ENCODE results near the genes F10 and TMEM255B.

- RRBS: no CpG with 5 or more reads among the region's 21 CpGs
Measured at GRCh38 chr13:112884968-112885514, 84.0 kb upstream of the MCF2L start.

DNA sequence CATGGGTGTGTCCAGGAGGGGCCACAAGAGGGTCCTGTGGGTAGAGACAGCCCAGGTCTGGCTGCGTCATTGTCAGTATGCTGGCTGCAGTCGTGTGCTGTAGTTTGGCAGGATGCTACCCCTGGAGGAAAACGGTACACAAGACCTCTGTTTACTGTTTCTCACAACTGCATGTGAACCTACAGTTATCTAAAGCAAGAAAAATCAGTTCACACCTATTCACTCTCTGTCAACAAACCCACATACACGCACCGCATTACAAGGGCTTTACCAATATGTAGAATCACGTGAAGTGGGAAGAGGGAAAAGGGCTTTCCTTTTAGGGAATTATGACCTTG lies 17.4 kb upstream of the MCF2L start:
- RRBS: no CpG with 5 or more reads among the region's 6 CpGs

DNA sequence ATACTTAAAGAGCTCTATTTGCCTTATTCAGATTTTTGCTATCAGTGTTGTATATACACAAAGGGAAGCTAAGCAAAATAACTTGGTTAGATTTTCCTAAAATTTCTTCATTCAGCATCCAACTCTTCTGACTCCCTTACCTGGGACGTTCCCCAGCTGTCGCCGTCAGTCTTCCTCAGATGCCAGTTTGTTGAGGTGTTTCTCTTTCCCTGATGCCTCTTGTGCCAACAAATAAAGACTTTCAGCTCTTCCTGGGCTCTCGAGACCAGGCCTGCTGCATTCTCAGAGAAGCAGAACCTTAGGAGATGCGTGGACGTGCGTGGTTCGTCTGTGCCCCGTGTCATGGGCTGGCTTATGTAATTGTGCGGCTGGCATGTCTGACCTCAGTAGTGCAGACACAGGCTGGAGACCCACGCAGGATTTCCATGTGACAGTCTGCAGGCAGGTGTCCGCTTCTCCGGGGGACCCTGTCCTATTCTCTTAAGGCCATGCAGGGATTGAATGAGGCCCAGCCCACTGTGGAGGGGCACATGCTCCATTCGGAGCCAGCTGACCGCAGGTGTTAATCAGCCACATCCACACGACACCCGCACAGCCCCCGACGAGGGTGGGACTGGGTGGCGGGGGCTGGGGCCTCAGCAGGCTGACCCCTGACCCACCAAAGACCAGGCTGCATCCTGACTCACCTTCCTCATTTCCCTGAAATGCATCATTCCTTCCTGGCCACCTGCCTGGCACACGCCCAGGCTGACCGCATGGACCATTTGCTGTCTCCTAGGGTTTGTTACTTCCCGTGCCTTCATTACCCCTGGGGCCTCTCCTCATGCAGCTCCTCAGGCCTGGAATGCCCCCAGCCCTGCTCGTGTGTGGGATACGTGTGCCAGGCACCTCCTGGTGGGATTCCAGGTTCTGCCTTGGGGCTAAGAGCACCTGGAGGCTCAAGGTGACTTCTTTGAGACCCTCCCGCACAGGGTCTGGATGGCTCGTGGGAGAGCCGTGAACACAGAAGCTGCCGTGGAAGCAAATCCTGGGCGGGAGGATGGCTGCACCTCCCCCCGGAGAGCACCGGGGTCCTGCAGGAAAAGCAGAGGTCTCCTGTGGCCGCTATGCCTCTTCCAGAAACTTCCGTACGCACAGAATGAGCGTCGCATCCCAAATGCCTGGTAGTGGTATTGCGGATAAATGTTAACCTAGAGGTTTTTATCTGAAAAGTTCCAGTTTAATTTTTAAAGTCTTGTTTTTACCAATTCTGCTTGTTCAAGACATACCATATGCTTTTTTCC lies 10.7 kb upstream of the MCF2L start:
- RRBS: no CpG with 5 or more reads among the region's 38 CpGs

DNA sequence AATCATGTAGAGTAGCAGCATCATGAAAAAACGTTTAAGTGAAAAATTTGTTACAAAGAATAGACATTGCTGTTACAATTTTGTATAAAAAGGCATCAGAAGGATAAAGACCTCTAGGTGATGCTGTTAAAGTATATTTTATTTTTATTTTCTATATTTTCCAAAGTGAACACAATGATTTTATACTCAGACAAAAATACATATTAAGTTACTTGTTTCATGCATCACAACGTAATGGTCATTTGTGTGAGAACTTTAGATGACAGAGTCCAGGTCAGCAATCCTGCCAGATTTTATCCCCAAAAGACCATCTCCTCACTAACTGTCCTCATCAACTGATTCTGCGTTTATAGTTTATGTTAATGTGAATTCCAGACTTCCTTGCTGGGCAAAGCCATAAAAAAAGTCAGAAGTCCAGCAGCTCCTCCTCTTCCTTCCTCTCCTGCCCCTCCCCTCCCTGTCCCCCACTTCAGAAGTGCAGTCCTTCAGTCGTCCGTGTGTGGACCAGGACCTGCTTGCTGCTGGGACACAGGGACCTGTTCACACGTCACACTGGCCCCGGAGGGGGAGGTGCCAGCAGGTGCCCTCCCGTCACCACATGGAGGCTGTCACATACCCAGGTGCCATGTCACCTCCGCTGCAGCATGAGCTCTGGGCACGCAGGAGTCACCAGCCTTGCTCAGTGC lies 4.2 kb upstream of the MCF2L start:
- RRBS: no CpG with 5 or more reads among the region's 10 CpGs

- RRBS: 73% methylated on average over 1 of the region's 36 CpGs
Measured at GRCh38 chr13:112982034-112982945, 13.3 kb downstream of the MCF2L start.

DNA sequence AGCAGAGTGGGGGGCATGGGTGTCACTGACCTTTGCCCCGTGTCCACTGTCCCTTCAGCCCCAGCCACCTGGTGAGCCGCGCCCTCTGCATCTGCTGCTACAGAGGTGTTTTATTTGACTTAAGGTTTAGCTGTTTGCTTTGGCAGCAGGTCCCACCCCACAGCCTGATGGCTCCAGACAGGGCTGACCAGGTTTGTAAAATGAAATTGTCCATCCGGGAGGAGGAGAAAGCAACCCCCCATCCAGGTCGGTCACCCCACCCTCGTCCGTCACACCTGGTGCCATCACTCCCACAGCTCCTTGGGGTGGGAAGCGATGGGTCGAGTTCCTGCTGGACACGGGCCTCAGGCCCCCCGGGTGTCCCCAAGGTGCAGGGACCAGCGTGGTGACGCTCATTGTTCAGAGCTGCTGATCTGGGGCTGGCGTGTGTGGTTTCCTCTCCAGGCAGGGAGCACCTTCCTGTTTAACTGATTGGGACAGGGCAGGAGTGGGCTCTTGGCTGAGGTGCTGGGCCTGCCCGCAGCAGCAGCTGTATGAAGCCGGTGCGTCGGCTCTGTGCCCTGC lies 28.5 kb downstream of the MCF2L start:
- RRBS: 95% methylated on average over 3 of the region's 18 CpGs

GRCh38 chr13:113002176-113002610 lies 33.2 kb downstream of the MCF2L start:
- RRBS: no CpG with 5 or more reads among the region's 12 CpGs

- RRBS: 29% methylated on average over 4 of the region's 18 CpGs
Measured at GRCh38 chr13:113023157-113023516, 54.1 kb downstream of the MCF2L start.

GRCh38 chr13:113023698-113024862 lies 55.1 kb downstream of the MCF2L start:
- RRBS: 93% methylated on average over 8 of the region's 30 CpGs

DNA sequence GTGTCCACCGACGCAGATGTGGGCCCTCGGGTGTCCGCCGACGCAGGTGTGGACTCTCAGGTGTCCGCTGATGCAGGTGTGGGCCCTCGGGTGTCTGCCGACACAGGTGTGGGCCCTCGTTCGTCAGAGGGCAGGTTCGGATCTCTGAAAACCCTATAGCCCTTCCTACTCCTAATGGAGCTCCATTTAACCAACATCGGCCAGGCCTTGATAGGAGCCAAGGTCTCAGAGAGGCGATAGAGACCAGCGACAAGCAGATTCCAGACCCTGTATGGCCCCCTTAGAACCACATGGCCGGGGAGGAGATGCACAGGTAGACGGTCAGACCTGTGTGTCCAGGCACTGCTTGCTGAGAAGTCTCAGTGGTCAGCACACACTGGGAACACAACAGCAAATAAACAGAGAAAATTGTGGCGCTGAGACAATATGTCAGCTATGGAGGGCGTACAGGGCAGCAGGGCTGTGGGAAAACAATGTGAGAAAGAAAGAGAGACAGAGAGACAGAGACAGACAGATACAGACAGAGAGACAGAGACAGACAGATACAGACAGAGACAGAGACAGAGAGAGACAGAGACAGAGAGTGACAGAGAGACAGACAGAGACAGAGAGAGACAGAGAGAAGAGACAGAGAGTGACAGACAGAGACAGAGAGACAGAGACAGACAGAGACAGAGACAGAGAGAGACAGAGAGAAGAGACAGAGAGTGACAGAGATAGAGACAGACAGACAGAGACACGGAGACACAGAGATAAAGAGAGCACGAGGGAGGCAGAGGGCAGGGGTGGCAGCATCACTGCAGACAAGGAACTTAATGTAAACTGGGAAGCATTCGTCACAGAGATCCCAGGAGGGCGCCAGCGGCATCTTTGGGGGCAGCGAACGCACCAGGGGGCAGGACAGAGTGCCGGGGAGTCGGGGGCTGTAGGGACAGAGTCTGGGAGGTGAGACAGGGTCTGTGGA lies 61.8 kb downstream of the MCF2L start:
- RRBS: no CpG with 5 or more reads among the region's 28 CpGs

GRCh38 chr13:113051017-113051409 lies 54.6 kb upstream of the F7 start:
- RRBS: no CpG with 5 or more reads among the region's 25 CpGs

DNA sequence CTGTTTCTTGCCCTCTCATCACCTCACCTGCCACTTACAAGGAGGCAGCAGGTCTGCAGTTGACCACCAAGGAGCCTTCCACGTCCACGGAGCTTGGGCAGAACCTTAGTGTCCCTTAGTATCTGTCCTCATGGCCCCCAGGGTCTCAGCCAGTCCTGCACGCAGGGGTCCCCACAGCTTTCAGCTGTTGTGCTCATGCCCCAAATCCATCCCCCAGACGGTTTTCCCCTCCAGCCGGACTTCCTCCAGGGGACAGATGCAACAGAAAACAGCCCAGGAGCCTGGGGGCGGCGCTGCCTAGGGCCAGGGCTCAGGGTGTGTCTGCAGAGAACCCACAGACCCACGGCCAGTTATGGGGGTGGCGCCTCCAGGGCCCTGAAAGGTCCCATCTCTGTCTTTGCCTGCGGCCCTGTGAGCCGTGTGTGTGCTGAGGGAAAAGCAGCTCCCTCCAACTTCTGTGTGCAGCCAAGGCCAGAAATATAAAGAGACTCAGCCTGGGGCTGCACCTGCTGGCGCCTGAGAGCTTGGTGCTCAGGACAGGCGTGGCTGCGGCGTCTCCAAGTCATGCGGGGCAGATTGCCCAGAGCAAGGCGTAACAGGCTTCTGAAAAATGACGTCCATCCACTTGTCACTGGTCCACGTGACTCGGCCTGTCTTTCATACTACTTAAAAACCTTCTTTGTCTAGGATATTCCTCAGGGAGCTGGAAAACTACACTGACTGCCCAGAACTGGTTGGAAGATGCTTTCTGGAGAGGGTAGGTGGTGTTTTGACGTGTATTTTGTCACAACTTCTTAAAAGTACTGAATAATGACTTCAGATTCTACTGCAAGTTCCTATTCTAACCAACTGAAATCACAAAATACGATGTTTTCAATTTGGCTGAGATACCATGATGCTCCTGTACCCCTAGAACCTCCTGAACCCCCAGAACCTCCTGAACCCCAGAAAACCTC lies 22.0 kb upstream of the F7 start:
- RRBS: no CpG with 5 or more reads among the region's 22 CpGs

GRCh38 chr13:113122109-113122989 lies at the start of gene F10:
Gene F10 (plus strand): TSS chr13:113122799.
- RRBS: no CpG with 5 or more reads among the region's 28 CpGs

DNA sequence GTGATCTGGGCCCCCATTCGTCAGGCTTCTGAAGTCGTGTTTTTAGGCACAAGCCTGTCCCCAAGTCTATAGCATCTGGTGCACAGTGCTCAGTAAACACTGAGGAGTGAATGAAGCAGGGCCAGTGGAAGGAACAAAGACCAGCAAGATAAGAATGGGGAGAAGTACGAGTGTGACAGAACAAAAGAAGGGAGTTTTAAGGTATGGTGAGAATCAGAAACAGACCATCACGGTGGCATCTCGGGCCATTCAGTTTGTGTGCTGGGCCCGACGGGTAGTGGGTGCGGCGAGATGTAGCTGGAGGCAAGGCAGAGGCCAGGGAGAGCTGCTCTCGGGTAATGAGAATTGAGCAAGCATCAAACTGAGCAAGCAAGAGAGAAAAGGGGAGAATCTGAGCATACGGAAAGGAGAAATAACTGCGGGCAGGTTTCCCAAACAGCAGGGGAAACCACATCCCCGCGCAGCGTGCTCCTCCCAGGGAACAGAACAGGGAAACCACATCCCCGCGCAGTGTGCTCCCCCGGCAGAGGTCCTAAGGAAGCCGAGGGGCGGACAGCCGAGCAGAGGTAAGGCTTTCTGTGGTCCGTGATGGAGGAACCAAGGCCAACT lies 23.4 kb upstream of the LAMP1 start:
- RRBS: no CpG with 5 or more reads among the region's 22 CpGs

- RRBS: no CpG with 5 or more reads among the region's 9 CpGs
Measured at GRCh38 chr13:113405117-113405347, 41.1 kb upstream of the GRTP1 start.

DNA sequence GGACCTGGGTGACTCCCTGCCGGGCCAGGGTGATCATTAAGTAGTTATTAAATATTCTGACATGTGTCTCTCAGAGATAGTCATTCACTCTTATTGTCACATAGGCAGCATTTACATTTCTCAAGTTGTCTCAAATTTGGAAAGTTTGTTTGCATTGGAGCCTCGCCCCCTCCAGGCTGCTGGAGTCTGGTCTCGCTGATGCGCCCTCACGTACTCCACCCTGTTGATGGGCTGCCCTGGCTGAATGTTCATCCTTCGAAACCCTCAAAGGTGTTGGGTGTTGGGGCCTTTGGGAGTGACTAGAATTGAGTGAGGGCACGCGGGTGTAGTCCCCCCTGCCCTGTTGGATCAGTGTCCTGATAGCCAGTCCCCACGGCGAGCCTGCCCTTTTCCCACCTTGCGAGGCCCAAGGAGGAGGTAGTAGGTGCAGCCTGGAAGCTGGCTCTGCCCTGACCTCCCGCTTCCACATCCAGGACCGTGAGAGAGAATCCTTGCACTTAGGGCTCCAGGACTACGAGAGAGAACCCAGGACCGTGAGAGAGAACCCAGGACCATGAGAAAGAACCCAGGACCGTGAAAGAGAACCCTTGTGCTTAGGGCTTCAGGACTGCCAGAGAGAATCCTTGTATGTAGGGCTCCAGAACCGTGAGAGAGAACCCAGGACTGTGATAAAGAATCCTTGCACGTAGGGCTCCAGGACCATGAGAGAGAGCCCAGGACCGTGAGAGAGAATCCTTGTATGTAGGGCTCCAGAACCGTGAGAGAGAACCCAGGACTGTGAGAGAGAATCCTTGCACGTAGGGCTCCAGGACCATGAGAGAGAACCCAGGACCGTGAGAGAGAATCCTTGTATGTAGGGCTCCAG lies 15.0 kb downstream of the TFDP1 start:
- RRBS: no CpG with 5 or more reads among the region's 22 CpGs

DNA sequence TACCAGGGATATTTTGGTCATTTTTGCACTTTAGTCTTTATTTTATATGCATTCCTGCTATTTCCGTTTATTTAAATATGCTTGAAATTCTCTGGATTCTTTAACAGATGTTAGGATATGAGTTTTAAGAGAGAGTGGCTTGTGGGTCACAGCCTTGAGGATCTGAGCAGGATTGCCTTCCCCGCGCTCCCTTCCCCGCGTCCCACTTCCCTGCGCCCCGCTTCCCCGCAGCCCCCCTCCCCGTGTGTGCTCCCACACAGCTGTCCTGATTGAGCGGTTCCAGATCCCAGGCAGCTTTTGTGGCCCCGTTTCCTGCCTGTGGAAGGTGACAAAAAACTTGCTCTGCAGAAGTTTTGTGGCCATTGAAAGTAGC lies 31.7 kb downstream of the ATP4B start:
- RRBS: no CpG with 5 or more reads among the region's 11 CpGs

DNA sequence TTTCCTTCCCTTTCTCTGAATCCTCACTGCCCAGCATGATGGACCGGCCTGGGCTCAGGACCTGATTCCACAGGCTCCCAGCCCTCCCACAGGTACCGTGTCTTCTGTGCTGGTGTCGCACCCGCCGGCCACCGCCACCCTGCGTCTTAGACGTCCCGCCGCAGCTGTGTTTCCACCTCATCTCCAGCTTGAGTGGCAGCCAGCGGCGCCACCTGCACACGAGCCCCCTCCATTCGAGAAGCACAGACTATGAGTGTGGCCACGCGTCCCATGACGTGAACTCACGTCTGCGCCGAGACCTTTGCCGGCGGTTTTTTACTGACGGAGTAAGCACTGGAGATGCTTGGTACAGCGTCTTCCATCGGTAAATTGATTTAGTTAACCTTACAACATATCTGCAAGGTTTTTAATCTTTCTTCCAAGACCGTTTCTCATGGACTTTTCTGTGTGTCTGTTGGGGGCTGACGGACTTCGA lies 10.1 kb downstream of the ATP4B start:
- RRBS: no CpG with 5 or more reads among the region's 28 CpGs

GRCh38 chr13:113658268-113658697 lies 285 bp upstream of the ATP4B start:
- RRBS: 88% methylated on average over 13 of the region's 22 CpGs

DNA sequence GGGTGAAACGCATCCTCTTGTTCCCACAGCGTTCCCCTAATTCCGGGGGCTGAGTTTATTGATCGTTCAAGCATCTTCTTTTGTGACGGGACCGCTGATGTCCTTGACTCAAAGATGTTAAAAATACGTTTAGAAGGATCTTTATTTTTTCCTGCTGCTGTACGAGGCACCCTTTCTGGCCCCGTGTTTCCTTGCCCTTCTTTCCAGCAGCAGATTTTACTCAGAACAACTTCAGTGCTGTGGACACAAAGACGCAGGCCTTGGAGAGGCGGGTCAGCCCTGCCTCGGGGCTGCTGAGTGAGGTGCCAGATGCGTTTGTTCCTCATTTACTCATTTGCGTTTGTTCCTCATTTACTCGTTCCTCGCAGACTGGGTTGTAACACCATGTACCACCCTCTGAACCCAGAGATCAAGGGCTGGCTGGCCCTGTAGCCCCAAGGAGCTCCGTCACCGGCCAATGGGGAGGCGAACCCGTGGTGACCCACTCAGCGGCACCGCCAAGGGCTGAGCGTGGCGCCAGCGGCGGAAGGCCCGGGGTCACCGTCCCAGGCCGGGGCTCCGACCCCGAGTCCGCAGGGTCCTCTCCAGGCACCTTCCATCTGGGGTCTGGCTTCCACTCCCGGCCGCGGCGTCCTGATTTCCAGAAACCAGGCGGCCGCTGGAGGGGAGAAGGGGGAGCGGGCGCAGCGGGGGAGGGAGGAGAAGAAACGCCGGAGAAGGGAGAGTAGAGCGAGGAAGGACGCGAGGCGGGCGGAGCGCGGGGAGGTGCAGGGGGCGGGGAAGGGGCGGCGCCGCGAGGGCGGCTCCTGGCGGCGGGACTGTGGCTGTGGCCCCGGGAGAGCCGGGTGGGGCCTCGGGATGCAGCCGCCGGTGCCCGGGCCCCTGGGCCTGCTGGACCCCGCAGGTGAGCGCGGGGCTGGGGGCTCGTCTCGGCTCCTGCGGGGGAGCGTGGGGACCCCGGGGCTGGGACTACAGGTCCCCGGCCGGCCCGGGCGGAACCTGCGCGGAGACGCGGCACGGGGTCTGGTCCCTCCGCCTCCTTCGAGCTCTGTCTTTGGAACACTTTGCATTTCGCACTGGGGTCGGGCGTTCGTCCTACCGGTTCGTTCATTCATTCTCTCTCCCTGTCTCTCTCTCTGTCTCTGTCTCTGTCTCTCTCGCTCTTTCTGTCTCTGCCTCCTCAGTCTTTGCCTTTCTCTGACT lies at the start of gene TMEM255B:
Gene TMEM255B, plus strand, starts transcription at position 815 of the 1,203 bp plus-strand sequence.
- RRBS: 1% methylated on average over 35 of the region's 90 CpGs

Data from retinal pigment epithelial cell (primary cell).